Spleen (tissue), 7 donors: ENCODE results near the genes SHISA8 and NFAM1.

DNA sequence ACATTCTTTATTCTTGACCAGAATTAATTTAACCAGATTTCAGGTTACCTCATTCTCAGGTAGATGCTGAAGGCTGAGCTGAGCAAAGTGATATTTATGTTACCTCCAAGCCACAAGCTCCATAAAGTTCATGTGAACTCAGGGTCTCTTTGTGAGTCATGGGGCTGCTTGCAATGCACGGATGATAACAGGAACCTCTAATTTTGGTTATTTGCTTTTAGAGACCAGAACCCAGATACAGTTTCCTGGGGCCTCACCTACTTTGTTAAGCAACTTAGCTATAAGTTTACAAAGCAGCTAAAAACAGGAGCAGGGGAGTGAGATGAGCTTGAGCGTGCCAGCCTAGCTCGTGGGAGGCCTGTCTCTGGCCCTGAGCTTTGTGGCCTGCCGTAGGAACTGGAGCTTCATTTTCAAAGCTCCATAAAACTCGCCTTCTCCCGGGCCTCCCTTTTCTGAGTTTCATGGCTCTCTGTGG is 29.2 kb downstream of the SREBF2 start:
- PRO-cap, 4 experiments, result peak in 3 of 4 experiments; most common plus-strand start position 309 of the sequence (in 1); most common minus-strand start position 195 of the sequence (in 2)
- RAMPAGE, long total RNA, 4 experiments, result no peak in any of the 4 experiments

DNA sequence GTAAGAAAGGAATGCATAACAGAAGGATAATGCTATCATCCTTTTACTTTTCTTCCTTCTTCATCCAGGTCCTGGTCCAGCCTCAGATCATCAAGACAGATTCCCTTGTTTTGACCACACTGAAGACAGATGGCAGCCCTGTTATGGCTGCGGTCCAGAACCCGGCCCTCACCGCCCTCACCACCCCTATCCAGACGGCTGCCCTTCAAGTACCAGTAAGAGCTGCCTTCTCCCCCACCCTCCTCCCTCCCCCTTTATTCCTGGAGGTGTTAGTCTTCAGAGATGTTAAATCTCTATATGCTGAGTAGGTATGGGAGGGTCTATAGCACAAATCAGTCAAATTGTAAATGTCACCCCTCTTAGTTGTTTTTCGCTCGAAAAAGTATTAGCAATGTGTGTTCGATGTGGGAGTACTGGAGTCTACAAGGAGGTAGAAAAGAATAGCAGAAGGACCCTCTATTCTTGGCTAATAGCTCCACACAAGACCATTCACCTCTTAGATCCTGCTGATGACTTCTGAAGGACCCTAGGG is 38.0 kb downstream of the SREBF2 start:
- PRO-cap, 4 experiments, result no peak in any of the 4 experiments
- RAMPAGE, long total RNA, 4 experiments, result no peak in any of the 4 experiments

DNA sequence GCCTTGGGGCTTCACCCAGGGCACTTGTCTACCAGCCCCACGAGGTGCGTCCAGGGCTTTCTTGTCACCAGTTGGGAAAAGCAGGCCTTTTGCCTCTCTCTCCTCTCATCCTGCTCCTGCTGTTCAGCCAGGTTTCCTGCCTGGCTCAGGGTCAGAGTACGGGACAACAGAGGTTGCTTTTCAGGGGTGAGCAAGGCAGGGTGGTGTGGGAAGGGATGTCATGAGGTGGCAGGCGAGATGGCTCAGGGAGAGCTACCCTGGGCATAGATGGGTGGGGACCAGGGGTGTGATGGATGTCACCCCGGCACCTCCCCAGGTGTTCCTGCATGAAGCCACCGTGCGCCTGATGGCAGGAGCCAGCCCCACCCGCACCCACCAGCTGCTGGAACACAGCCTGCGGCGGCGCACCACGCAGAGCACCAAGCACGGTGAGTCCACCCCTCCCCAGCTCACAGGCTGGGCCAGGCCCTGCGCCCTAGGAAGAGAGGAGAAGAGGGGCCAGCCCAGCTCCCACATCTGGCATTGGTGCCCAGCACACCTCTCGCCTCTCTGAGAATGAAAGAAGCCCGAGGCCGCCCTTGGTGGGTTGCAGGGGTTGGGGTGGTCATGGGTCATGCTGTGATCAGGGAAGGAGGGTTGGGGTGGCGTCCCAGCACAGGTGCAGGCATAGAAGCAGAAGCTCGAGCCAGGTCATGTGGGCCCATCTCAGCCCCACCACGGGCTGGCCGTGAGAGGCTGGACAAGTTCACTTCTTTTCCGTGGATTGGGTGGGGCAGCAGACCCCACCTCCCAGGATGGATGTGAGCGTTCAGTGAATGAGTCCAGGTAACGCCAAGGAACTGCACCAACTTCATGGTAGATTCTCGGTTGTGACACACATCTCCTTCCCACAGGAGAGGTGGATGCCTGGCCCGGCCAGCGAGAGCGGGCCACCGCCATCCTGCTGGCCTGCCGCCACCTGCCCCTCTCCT is 10.0 kb downstream of the SHISA8 start:
- PRO-cap, 4 experiments, result no peak in any of the 4 experiments
- RAMPAGE, long total RNA, 4 experiments, result no peak in any of the 4 experiments

DNA sequence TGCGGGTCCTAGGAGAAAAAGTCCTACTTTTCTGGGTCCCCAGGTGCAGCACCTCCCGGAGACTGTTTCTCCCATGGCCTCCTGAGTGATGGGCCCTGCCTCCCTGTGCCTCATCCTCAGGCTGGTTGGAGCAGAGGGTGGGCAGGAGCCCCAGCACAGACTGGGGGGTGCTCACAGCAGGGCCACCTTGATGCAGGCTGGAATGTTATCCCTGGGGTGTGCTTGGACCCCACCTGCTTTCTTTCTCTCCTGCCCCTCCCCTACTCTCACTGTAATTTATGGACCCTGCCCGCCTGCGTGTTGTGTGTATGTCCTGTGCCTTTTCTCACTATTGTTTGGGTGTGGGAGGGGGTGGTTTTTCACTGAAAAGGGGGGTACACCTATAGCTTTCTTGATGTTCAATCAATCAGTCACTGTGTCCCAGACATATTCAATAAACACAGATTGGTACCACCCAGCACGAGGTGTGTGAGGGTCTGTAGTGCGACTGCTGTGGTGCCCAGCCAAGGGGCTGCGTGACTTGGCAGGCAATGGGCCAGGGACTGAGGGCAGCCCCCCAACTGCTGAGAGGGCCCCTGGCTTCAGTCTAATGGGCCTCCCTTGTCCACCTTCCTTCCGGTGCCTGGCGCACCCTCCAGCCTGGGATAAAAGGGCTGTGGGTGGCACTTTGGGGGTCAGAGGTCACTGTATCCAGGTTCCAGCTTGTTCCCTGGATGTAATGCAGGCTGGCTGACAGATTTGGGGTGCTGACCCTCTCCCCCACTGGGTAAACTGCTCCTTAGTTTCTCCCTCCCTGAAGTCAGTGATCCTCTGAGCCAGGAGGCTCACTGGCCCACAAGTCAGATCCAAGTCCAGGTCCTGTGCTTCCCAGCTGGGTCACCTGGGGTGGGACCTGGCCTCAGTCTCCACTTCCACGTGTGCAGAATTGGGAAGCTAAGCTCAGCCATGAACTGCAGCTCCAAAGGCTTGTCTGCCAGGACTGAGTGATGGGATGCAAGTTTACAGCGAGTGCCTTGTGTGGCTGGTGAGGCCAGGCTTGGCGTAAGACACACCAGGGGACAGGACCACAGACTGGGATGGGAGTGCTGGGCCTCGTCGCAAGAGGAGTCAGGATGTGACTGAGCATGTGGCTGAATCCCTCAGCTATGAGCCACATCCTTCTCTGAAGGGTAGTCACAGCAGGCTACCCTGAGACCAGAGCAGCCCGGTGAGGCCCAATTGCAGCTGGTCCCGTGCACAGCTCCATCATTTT is 7.6 kb downstream of the SHISA8 start:
- PRO-cap, 4 experiments, result no peak in any of the 4 experiments
- RAMPAGE, long total RNA, 4 experiments, result no peak in any of the 4 experiments

- PRO-cap, 4 experiments, result peak in 1 of 4 experiments; most common plus-strand start chr22:41910344 (in 1)
- RAMPAGE, long total RNA, 4 experiments, result no peak in any of the 4 experiments
Measured at GRCh38 chr22:41910100-41910445, 4.8 kb downstream of the SHISA8 start.

- PRO-cap, 4 experiments, result peak in 4 of 4 experiments; most common plus-strand start chr22:41915165 (in 4); most common minus-strand start chr22:41914798 (in 2)
- RAMPAGE, long total RNA, 4 experiments, result no peak in any of the 4 experiments
Measured at GRCh38 chr22:41914151-41915380, at the start of gene SHISA8. Gene SHISA8, minus strand, starts transcription at chr22:41915074.

- PRO-cap, 4 experiments, result peak in 3 of 4 experiments; most common minus-strand start chr22:42059667 (in 3)
- RAMPAGE, long total RNA, 4 experiments, result no peak in any of the 4 experiments
Measured at GRCh38 chr22:42059368-42059762, 11.2 kb downstream of the NAGA start.

GRCh38 chr22:42080328-42080843 is 886 bp downstream of the SMDT1 start:
- PRO-cap, 4 experiments, result peak in 3 of 4 experiments; most common plus-strand start chr22:42080442 (in 1); most common minus-strand start chr22:42080491 (in 3)
- RAMPAGE, long total RNA, 4 experiments, result no peak in any of the 4 experiments

- PRO-cap, 4 experiments, result no peak in any of the 4 experiments
- RAMPAGE, long total RNA, 4 experiments, result no peak in any of the 4 experiments
Measured at GRCh38 chr22:42085484-42086547, 4.8 kb downstream of the NDUFA6 start.

GRCh38 chr22:42129270-42129762 is 1.3 kb downstream of the CYP2D6 start:
- PRO-cap, 4 experiments, result no peak in any of the 4 experiments
- RAMPAGE, long total RNA, 4 experiments, result no peak in any of the 4 experiments

DNA sequence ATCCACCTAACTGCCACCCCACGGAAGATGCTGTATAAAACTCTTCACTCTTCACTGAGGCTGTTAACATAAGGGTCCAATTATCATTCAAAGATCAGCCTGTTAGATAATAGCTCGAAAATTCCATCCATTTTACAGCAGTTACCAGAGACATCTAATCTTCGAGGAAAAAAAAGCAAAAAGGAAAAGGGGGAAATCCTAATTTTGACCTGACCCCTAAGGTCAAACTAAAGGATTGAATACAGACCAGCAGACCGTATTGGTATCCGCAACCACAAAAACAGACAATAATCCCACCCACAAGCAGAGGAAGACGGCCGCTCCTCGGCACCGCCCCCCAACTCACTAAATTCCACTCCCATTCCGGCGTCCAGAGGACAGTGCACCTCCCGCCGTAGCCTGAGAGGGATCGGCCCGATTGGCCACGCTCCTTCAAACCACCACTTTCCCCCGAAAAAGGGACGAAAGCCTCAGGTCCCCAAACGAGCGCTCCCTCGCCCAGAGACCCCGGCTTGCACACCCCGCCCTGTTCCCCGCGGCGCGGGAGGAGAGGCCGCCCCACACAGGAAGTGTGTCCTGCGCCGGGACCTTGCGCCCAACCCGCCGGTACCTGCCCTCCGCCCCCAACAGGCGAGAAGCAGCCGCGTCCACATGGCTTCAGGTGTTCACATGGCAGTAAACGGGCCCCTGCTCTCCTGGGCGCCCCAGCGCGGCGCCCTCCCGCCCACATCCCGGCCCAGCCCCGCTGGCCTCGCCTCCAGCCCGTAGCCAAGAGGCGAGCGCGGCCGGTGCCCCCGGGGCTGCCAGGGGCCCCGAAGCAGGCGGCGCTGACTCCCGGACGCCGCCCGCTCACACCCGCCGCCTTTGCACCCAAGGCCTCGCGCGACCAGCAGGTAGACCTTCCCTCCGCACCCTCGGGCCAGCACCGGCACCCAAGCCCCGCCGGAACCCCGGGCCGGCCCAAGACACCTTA is 1.0 kb downstream of the TCF20 start:
- PRO-cap, 4 experiments, result peak in 2 of 4 experiments; most common plus-strand start position 361 of the sequence (in 2); most common minus-strand start position 344 of the sequence (in 1)
- RAMPAGE, long total RNA, 4 experiments, result start-site peak on the plus strand in 1 of 4 experiments, centred at position 772 of the sequence, 7 reads per replicate

- PRO-cap, 4 experiments, result no peak in any of the 4 experiments
- RAMPAGE, long total RNA, 4 experiments, result no peak in any of the 4 experiments
Measured at GRCh38 chr22:42293342-42293582, 22.8 kb upstream of the TCF20 start.

GRCh38 chr22:42368119-42368447 is 64.1 kb downstream of the NFAM1 start:
- PRO-cap, 4 experiments, result peak in 1 of 4 experiments; most common plus-strand start chr22:42368306 (in 1)
- RAMPAGE, long total RNA, 4 experiments, result no peak in any of the 4 experiments

GRCh38 chr22:42376655-42377151 is 55.5 kb downstream of the NFAM1 start:
- PRO-cap, 4 experiments, result peak in 2 of 4 experiments; most common minus-strand start chr22:42376726 (in 2)
- RAMPAGE, long total RNA, 4 experiments, result no peak in any of the 4 experiments

DNA sequence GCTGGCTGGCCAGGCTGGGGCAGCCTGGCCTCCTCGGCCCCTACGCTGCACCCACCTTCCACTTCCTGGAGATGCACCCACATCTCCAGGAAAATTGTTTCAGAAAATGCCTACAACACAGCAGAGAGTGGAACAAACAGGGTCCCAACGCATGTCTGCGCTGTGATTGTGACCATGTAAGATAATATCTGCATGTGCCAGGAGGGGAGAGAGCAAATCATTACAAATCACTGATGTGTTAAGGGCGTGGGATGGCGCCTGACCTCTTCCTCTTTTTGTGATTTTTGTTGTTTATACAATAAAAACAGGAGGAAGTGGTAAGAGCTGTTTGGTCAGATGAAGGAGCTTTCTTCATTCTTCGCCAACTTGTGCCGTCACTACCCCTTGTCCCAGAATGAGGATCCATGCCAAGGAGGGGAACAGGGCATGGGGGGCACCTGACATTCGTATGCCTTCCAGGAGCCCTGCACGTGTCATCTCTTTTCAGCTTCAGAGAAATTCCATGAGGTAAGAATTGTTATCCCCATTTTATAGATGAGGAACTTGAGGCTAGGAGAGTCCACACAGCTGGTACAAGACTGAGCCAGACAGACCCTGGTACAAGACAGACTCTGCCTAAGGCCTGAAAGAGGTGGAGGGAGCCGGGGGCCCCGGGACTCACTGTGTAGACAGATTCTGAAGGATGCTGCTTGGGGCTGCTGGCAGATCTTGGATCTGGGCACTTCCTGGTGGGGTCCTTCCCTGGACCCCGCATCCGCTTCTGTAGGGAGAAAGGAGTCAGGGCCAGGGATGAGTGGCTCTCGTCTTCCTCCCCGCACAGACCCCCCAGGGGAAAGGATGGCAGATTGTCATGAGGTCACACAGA is 34.8 kb downstream of the NFAM1 start:
- PRO-cap, 4 experiments, result peak in 4 of 4 experiments; most common plus-strand start position 320 of the sequence (in 3); most common minus-strand start position 157 of the sequence (in 4)
- RAMPAGE, long total RNA, 4 experiments, result start-site peak on the plus strand in 1 of 4 experiments, centred at position 357 of the sequence, 15 reads per replicate

GRCh38 chr22:42425511-42426190 is 6.6 kb downstream of the NFAM1 start:
- PRO-cap, 4 experiments, result no peak in any of the 4 experiments
- RAMPAGE, long total RNA, 4 experiments, result start-site peak on the minus strand in 1 of 4 experiments, at chr22:42425503-42425680 at its widest, 6 reads per replicate

GRCh38 chr22:42431369-42432727 is at the start of gene NFAM1:
Gene NFAM1, minus strand, starts transcription at chr22:42432403.
- PRO-cap, 4 experiments, result peak in 4 of 4 experiments; most common plus-strand start chr22:42432530 (in 4); most common minus-strand start chr22:42432359 (in 4)
- RAMPAGE, long total RNA, 4 experiments, result start-site peak on the minus strand in 4 of 4 experiments, at chr22:42432357-42432418 at its widest, 479 to 1,623 reads per replicate

DNA sequence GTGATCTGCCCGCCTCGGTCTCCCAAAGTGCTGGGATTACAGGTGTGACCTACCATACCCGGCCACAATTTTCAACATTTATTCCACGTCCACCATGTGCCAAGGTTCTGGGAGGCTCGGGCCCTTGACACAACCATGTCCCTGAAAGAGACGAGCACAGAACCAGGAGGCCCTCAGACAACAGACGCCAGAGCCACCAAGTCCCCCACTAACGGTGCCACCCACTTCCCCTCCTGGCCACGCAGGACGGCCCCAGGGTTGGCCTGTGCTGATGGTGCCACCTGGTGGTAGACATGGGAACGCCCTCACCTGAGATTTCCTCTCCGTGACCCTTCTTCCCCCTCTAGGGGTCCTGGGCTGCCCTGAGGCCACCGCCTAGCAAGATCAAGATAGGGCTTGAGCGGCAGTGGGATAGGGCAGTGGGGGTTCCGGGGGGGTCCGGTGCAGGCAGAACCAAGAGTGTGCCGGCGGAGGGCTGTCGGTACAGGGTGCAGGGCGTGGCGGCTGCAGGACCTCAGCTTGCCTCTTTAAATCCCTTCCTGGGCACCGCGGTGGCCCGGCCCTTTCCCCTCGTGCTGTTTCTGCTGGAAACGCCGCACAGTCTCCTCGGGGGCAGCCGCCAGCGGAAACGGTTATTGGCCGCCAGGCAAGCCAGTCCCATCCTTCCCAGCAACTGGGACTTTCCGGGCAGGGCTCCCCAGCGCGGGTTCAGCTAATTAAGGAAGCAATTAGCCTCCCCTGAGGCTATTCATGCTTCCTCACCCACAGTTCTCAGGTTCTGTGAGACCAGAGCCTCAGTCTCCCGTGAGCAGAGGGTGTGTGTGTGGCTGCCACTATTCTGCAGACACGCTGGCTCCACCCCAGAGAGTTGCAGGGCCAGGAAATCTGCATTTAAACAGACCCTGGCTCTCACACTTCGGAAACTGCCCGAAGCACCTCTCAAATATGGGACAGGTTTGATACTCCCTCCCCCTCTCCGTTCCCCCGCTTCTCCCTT is 5.5 kb upstream of the NFAM1 start:
- PRO-cap, 4 experiments, result peak in 1 of 4 experiments; most common minus-strand start position 675 of the sequence (in 1)
- RAMPAGE, long total RNA, 4 experiments, result start-site peak on the minus strand in 1 of 4 experiments, centred at position 577 of the sequence, 10 reads per replicate

DNA sequence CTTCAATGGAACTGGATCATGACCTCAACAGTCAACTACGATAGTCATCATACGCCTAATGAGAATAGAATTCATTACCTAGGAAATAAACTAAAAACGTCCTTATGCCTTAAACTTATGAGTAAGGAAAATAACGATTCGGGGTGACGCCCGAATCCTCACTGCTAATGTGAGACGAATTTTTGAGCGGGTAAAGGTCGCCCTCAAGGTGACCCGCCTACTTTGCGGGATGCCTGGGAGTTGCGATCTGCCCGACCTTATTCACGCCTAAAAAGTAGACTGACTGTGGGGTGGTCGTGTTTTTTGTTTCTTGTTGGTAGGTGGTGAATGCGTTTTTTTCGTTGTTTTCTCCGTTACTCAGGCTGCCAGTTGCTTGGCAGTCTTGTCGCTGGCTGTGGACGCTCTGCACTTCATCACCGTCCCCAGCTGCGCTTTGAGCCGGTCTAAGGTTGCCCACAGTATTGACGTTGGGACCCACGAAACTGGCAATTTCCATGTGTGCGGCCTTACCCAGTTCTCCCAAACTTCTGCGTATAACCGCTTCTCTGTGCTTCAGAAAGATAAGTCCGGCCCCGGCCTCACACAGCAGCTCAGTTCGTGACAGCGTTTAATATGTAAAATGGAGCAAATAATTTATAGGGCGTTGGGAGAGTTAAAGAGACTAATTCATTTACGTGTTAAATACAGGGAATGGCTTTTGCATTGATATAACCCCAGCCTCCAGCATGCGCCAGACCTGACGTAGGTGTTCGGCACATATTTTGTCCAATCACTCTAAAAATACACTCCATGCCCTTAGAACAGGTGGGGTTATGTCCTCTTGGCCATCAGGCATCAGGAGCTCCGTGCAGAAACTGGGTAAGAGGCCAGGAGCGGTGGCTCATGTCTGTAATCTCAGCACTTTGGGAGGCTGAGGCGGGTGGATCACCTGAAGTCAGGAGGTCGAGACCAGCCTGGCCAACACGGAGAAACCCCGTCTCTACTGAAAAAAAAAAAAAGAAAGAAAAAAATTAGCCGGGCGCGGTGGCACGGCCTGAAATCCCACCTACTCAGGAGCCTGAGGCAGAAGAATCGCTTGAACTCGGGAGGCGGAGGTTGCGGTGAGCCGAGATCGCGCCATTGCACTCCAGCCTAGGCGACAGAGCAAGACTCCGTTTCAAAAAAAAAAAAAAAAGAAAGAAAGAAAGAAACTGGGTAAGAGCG is 858 bp upstream of the POLDIP3 start:
- PRO-cap, 4 experiments, result peak in 4 of 4 experiments; most common plus-strand start position 136 of the sequence (in 4); most common minus-strand start position 529 of the sequence (in 3)
- RAMPAGE, long total RNA, 4 experiments, result start-site peak on the plus strand in 2 of 4 experiments, centred at position 109 of the sequence, 34 to 197 reads per replicate

- PRO-cap, 4 experiments, result no peak in any of the 4 experiments
- RAMPAGE, long total RNA, 4 experiments, result no peak in any of the 4 experiments
Measured at GRCh38 chr22:42619200-42620143, 4.8 kb upstream of the POLDIP3 start.